NT2/D1 (cell line): ENCODE measurements around a stretch of chr6.

DNA sequence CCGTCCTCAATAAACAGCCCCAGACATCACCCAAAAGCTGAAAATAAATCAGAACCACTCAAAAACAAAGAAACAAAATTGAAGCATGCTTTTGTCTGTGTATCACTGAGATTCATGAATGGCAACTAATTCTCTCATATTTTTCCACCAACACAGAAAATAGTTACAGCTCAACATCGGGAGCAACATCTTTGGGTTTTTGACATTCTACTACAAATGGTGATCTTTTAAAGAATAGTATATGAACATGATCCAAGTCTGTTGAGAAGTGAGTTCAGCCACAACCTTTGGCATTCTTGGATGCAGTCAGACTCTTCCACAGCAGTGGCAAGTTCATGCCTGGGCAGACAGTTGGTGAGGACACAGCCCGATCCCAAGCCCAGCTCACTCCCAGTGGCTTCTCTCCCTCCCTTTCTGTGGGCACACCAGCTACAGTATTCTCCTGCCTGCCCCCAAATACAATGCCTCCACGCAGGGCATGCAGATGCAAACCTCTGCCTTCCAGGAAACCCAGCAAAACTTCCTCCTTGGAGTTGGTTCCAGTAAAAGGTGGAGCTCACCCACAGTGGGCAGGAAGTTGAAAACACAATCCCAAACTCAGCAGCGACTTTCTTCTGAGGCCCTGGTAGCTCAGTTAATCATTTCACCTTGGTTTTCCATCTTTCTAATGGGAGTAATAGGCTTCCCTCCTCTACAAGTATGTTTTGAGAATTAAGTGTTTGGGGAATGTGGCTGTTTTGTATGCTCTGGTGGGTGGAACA, 93.6 kb downstream of the LY86 start:
- RRBS, 2 experiments: no CpG with 5 or more reads among the region's 5 CpGs

- RRBS, 2 experiments: no CpG with 5 or more reads among the region's 29 CpGs
Measured at GRCh38 chr6:6686581-6687714, 98.4 kb downstream of the LY86 start.

DNA sequence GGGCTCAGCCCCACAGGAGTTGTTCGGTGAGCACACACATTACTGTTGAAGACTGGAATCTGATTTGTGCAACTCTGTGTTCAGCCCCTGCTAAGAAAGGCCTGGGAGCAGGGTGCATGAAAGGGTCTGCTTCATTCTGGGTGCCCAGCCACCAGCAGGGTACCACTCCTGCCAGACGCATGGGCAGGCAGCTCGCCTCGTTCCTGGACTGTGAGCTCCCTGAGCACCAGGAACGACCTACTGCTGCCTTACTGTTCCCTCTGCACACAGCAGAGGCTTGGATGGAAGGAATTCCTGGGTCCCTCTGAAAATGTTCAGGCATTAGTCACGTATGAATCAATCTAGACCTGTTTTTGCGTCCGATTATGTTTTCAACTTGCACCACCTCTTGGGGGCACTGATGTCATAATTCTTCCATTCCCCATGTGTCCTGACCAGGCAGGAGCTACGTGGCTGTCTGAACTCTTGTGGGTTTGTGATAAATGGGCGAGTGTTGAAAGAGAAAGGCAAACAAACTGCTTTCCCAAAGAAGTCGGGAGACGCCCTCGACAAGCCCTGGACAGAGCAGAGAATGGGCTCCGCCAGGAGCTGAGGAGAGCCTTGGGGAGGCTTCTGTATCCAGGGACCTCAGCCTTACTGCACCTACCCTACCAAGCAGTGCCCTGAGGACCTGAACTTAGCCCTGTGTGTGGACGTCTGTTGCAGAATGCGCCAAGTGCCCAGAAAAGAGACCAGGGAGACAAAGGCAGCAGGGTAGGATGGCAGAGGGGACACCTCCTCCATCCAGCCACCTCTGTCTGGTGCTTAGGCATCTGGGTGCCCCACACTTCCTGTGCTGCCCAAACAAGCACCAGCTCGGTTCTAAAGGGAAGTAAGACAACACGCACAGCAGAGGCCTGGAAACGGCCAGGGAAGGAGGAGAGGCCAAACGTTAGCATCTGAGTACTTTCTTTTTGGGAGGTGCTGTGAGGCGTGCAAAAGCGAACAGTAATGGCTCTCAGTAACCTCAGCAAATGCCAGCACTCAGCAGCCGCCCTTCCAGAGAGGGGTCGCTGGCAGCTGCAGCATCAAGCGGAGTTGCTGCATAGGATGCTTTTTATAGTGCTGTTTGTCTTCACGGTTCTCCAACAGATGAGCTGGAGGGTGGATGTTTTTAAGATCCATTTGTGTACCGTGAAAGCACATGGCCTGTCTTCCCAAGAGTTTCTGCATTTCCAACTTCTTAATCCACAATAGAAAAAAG, 124.2 kb downstream of the LY86 start:
- RRBS, 2 experiments: no CpG with 5 or more reads among the region's 27 CpGs

DNA sequence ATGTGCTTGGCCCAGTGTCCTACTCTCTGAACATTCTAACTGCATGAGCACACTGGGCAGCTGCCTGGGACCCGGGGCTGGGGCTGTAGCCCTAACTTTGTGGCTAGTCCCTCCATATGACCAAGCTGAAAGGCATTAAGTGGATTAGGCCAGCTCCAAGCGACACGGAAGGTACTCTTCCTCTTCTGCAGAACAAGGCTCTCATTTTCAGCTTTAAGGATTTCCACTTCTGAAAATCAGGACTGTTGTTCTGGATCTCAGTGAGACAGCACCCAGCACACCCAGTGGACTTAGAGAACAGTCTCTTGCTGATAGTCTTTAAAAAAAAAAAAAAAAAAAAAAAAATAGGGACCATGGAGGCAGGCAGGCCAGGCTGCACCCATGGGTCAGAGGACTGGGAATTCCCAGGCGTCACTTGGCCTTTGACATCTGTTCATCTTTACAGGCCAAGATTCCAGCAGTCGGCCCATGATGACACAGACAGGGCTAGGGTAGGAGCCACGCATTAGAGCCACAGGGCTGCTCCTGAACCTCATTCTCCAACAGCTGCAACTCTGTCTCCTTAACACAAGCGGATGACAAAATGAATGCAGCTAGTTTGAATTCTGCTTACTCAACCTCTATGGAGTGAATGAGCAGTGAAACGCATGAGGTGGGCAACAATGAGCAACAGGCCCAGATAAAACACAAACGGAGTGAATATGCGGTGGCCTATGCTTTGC, 126.3 kb downstream of the LY86 start:
- RRBS, 2 experiments: no CpG with 5 or more reads among the region's 10 CpGs

DNA sequence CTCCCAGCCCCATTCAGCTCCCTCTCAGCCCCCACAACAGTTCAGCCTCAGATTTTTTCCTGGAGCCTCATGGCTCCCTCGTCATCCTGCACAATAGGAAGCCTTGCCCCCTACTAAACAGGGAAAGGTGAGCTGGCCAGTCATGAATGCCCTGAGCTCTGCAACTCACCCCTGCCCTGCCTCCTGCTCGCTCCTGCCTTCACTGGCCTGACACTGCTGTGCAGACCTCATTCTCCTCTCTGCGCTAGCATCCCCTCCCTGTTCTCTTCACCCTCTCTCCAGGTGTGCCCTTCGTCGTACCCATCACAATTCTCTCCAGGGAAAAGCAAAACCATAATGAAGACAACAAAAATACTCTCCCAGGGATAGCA, 145.3 kb downstream of the LY86 start:
- RRBS, 2 experiments: no CpG with 5 or more reads among the region's 5 CpGs

- RRBS, 2 experiments: 8 to 10% methylated on average over 2 of the region's 21 CpGs
Measured at GRCh38 chr6:6749473-6750640, 161.3 kb downstream of the LY86 start.

GRCh38 chr6:6770541-6770823, 182.0 kb downstream of the LY86 start:
- RRBS, 2 experiments: no CpG with 5 or more reads among the region's 4 CpGs

DNA sequence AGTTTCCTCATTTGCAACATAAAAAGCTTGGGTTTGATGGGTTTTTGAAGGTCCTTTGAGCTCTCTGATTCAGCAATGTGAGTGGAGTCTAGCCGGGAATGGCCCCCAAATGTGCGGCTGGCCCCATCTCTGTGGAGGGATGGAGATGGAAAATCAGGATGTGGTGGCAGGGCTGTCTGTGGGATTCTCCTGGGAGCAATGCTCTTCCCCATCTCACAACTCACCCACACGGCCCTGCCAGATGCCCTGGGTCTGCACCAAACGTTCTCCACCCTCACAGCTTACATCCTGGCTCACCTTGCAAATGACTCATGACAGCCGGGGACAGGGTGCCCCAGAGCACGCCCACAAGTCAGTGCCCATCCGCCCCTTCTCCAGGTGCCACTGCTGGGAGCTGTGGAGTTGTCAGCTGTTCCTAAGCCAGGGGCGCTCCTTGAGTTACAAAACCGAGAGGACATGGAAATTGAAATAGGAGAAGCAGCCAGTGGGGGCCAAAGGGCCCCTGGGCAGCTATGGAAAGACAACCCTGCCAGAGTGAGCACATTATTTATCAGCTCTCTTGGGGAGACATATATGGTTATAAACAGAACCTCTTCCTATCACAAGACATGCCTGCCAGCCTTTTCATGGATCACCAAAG, 236.6 kb downstream of the LY86 start:
- RRBS, 2 experiments: no CpG with 5 or more reads among the region's 9 CpGs

DNA sequence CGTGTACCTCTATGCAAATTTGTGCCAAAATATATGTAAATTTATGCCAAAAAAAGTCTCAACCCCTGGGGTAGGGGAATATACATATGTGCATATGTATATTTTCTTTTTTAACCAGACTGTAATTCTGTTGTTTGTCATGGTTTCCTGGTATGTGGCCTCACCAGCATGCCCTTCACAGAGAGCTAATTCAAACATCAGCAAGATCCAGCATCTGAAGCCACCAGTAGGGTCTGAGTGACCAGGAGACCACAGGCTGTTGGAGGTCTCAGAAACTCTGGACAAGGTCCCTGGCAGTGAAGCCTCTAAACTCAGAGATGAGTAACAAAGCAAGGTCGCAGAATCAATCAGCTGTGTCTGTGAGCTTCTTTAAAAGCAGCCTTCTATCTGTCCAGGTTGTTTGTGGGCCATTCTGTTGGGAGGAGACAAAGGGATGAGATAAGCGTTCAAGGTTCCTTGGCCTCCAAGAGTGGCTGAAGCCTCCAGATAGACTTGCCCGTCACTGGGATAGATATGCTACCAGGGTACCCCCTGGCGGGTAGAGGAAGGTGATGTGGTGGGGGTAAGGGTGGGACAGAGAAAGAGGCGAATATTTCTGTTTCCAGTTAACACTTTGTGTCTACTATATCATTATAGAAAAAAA, 234.8 kb upstream of the RREB1 start:
- RRBS, 2 experiments: no CpG with 5 or more reads among the region's 6 CpGs

GRCh38 chr6:6915689-6916241, 192.0 kb upstream of the RREB1 start:
- RRBS, 2 experiments: no CpG with 5 or more reads among the region's 10 CpGs

GRCh38 chr6:6940320-6940743, 167.4 kb upstream of the RREB1 start:
- RRBS, 2 experiments: no CpG with 5 or more reads among the region's 14 CpGs

- RRBS, 2 experiments: no CpG with 5 or more reads among the region's 7 CpGs
Measured at GRCh38 chr6:7008426-7009036, 99.2 kb upstream of the RREB1 start.

GRCh38 chr6:7051738-7052390, 55.9 kb upstream of the RREB1 start:
- RRBS, 2 experiments: 1 to 2% methylated on average over 9 of the region's 58 CpGs

- RRBS, 2 experiments: no CpG with 5 or more reads among the region's 9 CpGs
Measured at GRCh38 chr6:7086501-7086842, 21.3 kb upstream of the RREB1 start.

DNA sequence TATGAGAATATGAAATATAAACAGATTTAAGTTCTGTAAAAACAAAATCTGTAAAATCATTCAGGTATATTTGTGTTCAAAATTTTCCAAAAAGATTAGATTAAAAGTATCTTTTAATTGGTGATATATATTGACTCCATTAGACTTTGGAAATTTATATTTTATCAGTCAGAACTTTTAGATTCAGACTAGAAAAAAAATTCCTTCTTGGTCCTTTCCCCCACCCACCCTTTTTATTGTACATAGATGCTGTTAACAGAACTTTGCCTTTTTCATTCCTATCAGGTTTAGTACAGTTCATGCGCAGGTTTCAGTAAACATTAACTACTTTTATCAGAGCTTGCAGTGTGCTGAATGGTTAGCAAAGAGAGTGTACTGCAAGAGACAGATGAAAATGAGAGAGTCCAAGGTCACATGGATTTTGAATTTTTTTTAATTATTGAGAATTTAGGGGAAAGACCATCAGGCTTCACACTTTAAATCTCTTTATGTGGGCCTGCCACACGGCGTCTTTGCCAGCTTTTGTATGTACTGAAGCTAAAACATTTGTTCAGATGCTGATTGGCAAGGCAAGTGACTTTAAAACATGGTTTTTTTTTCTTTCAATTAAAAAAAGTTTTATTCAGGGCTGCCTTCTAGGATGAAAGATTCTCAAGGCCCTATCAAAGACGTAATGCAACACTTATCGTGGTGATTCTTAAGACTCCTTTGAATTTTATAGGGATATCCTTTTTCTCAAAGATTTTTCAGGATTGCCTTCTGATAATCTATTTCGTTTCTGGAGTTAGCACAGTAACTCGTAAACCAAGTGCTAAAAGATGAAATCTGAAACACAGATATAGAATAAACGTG, 32.1 kb downstream of the RREB1 start:
- RRBS, 2 experiments: no CpG with 5 or more reads among the region's 8 CpGs

DNA sequence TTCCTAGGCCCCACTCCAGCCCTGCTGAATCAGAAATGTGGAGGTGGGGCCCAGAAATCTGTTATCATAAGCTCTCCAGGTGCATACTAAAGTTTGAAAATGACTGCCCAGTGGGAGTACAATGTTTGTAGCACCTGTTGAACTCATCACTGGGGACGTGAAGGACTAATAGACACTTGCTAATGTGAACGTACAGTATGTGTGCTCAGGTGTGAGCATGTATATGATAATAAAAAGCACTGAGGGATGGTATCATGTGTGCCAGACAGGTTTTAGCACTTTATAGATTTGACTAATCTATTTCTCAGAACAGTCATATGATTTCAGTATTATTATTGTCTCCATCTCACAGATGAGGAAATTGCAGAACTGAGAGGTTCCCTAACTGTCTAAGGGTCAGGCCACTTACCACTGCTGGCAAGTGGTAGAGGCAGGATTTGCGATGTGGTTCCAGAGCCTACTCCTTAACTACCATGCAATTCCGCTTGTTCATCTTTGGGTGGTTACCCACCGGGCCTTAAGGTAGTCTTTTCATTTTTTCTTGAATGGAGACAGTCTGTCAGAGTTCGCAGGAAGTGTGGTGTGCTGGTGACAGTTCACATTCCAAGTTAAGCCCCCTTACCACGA, 46.6 kb downstream of the RREB1 start:
- RRBS, 2 experiments: no CpG with 5 or more reads among the region's 7 CpGs

DNA sequence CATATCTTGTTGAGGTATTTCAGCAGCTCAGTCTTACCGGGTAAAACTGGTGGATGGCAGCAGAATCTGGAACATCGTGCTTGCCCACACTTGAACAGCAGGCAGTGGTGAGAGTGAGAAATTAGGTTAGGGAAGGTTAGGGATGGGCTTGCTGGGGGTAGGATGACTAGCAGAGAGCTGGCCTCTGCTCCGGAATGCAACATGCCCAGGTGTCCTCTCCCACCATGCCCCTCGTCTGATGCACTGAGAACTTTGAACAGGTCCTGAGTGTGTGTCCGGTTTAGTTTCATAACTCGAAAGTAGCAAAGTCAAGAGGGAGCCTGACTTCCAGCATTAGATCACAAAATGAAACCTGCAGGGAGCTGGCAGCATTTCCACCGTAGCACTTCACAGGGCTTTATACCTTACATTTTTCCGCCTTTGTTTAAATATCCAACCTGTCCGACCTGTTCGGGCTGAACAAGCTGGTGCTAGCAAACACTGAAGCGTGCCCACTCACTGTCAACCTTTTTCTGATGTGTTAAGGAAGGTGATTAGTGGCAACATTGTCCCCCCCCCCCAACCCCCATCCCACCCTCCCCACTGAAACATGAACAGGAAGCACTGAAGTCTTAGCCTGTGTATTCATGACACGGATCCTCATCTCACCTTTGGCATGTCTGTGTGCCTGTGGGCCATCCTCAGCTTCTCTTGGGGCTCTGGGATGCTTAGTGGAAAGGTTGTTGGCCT, 93.3 kb downstream of the RREB1 start:
- RRBS, 2 experiments: 94 to 98% methylated on average over 2 of the region's 12 CpGs

DNA sequence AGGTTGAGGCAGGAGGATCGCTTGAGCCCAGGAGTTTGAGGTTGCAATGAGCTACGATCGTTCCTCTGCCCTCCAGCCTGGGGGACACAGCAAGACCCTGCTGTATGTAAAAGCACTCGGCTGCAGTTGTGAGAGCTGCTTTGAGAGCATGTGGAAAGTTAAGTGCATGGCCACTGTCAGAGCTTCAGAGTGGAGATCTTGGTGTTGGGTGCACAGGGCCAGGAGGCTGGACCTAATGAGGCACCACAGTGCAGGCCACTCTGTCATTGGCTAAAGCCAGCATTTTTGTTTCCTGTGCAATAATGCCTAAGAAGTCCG, 60.7 kb downstream of the SSR1 start:
- RRBS, 2 experiments: no CpG with 5 or more reads among the region's 5 CpGs

DNA sequence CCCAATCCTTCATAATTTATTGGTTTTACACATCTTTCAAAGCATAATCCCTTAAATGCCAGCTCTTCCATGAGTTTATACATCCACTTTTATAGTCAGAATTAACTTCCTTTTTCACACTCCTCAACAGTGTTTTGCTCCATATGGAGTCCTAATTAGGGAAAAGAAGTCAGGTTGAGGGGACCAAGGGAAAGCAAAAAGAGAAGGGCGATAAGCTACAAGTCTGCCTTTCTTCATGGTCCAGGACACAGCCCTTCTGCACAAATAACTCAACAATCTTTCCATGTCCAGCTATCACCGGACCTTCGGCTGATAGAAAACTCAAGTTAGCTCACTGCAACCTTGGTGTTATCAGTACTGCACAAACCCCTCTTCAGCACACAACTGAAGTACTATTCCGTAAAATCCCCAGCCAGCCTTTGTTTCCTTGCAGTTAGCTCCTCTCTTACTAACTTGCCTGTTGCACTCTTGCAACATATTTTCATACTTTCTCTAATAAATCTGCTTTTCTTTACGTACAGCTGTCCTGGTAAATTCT, 2.0 kb downstream of the EEF1E1 start:
- RRBS, 2 experiments: no CpG with 5 or more reads among the region's 5 CpGs

- RRBS, 2 experiments: no CpG with 5 or more reads among the region's 23 CpGs
Measured at GRCh38 chr6:8435731-8436207, 424 bp upstream of the SLC35B3 start.